Monocyte (primary cell): Measurements from ENCODE around the gene JAKMIP3.

- PRO-cap, 2 experiments, result no peak in any of the 2 experiments
Measured at GRCh38 chr10:129624246-129624946, 157.4 kb downstream of the MGMT start.

DNA sequence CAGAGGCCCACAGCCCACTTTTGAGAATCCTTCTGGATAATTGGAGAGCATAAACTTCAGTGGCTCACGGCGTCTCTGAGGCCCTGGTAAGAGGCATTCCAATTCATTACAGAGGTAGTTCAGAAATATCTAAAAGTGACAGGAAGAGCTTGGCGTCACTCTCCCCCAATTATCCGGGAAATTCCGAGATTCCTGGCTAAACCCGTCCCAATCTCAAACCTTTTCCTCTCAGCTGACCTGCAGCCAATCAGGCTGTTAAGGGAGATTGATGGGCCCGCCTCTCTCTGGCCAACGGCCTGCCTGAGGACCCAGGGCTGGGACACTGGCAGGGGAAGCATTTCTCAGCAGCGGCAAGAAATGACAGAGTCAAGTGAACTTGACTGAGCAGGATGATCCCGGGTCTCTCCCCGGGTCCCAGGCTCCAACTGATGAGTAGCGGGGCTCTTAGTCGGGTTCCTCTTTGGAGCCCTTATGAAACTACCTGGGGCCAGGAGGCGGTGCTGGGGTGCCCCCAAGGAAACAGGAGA lies 72.3 kb downstream of the EBF3 start:
- PRO-cap, 2 experiments, result no peak in any of the 2 experiments

GRCh38 chr10:129959840-129960577 lies 4.1 kb downstream of the EBF3 start:
- PRO-cap, 2 experiments, result no peak in any of the 2 experiments

GRCh38 chr10:129961089-129961618 lies 2.9 kb downstream of the EBF3 start:
- PRO-cap, 2 experiments, result no peak in any of the 2 experiments

DNA sequence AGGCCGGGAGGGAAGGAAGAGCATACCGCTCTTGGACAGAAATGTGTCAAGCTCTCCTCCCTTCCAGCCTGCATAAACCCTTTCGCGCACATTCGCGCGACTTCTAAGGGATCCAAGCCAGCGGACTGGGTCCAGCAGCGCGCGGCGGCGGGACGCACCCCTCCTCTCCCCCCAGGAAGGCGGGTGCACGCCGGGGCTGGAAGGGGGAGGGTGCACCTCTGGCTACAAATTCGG lies 6.6 kb upstream of the EBF3 start:
- PRO-cap, 2 experiments, result no peak in any of the 2 experiments

GRCh38 chr10:130110147-130110713 lies 400 bp downstream of the C10orf143 start:
- PRO-cap, 2 experiments, result peak in 1 of 2 experiments; most common plus-strand start chr10:130110569 (in 1); most common minus-strand start chr10:130110477 (in 1)

DNA sequence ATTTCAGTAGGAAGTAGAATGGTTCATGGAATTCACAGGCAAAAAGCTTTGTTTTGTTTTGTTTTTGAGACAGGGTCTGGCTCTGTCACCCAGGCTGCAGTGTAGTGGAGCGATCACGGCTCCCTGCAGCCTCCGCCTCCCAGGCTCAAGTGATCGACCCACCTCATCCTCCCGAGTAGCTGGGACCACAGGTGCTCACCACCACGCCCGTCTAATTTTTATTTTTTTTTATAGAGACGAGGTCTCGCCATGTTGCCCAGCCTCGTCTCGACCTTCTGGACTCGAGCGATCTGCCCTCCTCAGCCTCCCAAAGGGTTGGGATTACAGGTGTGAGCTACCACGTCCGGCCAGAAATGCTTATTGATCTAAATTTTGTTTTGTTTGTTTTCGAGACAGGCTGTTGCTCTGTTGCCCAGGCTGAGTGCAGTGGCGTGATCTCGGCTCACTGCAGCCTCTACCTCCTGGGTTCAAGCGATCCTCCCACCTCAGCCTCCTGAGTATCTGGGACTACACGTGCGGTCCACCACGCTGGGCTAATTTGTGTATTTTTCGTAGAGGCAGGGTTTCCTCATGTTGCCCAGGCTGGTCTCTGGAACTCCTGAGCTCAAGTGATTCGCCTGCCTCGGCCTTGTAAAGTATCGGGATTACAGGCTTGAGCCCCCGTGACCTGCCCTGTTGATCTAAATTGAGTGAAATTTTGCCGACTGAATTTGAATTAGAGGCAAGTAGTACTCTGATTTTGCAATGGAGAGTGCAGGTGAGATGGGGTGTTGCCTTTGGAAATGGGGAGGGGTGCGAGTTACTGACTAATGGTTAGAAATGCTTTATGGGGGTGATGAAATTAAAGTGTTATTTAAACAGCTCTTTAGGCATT lies 1.7 kb downstream of the GLRX3 start:
- PRO-cap, 2 experiments, result no peak in any of the 2 experiments

DNA sequence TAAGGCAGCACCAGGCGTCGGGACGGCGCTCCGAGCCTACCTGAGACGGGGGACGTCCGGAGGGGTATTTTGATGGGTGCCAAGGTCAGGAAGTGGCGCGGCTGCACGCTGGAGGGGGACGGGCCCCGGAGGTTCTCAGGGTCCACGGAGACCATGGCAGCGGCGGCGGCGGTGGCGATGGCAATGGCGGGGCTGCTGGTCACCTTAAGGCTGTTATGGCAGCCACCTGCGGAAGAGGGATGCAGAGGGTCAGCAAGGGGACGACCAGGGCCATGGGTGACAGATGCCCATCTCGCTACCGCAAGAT lies 51.3 kb downstream of the TCERG1L start:
- PRO-cap, 2 experiments, result no peak in any of the 2 experiments

- PRO-cap, 2 experiments, result no peak in any of the 2 experiments
Measured at GRCh38 chr10:131269436-131269785, 42.1 kb downstream of the TCERG1L start.

GRCh38 chr10:131743782-131744449 lies 156.9 kb upstream of the PPP2R2D start:
- PRO-cap, 2 experiments, result no peak in any of the 2 experiments

DNA sequence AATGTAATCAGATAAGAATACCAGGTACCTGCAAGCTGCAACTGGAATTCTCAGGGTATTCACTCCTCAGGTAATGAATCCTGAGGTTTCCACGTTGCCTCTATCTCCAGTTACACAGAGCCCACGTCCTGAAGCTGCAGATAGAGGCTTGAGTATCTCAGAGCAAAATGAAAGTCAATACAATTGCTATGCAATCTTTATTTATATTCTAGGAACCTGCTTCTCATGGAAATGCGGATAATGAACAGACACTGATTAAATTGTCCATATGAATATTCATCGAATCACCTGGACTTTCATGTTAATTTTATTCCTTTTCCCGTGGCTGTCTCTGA lies 95.6 kb upstream of the PPP2R2D start:
- PRO-cap, 2 experiments, result no peak in any of the 2 experiments

DNA sequence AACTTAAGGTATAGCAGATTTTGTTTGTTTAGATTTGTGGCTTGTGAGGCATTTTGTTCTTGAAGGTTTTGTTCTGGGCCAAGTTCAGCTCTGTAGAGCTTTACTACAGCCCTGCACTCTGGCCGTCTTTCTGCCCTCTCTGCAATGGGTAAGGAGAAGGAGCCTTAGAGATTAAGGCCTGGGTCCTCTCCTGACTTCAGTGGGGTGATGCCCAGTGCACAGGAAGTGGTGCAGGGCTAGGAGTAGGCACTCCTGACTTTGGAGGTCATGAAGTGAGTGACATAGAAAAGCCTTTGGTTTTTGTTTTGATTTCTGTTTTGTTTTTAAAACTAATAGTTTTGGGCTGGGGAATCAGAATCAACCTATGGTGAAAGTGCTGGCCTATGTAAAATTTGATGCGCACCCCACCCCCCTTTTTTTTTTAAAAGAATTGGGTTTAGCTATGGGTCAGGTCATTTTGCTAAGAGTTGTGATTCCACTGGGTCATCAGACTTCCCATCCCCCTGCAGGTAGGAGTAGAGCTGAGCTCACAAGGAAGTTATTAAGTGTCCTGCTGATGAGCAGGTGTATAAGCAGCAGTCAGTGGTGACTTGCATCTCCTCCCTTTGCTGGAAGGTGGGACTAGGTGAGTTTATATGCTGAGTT lies 3.9 kb downstream of the PPP2R2D start:
- PRO-cap, 2 experiments, result no peak in any of the 2 experiments

- PRO-cap, 2 experiments, result peak in 2 of 2 experiments; most common plus-strand start chr10:131911557 (in 1)
Measured at GRCh38 chr10:131911454-131912391, 10.9 kb downstream of the PPP2R2D start.

GRCh38 chr10:131947790-131948371 lies 33.8 kb downstream of the BNIP3 start:
- PRO-cap, 2 experiments, result no peak in any of the 2 experiments

DNA sequence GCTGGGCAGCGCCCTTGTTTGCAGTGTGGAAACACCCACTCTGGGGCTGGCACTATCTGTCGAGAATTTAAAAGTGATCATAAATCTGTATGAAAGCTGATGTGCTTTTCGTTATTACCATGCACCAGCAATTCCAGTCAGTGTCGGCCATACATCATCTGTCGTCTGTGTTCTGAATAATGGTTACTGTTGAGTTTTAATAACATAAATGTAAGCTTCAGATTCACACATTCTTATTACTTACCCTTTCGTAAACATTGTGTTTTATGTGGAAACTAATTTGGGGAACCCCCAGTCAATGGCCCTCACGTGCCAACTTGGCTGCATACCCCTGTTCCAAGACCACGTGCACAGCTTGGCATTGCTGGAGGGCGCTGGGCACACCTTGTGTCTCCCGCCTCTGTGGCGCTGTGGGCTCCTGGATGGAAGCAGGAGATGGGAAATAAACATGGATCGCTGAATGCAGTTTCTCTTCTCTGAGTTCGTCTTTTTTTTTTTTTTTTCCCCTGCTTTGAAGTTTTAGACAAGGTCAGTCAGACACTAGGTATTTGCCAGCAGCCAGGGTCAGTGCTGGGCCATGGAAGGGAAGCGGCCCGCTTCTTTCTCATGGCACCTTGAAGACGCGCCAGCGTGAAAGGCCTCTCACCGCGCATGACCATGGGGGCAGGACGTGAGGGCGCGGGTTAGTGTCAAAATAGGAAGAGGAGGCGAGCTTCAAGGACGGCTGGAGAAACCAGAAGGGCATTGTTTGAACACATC lies 27.4 kb downstream of the BNIP3 start:
- PRO-cap, 2 experiments, result no peak in any of the 2 experiments

DNA sequence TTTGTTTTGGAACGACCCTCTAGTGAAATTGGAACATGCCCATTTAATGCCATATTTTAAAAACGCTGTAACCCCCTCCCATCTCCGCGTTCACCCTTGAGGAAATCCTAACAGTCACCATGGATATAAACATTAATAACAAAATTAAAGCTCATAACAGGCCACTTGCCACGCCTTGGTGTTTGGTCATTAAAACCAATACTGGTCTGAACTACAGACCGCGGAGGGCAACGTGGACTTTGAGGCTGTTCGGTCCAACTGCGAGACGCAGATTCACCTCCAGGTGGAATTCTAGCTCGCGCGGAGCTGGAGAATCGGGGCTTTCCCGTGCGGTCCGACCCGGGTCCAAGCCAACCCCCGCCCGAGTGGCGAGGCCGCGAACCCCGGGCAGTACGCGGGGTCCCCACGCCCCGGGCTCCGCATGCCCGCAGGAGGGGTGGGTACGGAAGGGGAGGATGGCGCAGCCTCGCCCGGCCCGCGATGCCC lies 504 bp downstream of the BNIP3 start:
- PRO-cap, 2 experiments, result no peak in any of the 2 experiments

DNA sequence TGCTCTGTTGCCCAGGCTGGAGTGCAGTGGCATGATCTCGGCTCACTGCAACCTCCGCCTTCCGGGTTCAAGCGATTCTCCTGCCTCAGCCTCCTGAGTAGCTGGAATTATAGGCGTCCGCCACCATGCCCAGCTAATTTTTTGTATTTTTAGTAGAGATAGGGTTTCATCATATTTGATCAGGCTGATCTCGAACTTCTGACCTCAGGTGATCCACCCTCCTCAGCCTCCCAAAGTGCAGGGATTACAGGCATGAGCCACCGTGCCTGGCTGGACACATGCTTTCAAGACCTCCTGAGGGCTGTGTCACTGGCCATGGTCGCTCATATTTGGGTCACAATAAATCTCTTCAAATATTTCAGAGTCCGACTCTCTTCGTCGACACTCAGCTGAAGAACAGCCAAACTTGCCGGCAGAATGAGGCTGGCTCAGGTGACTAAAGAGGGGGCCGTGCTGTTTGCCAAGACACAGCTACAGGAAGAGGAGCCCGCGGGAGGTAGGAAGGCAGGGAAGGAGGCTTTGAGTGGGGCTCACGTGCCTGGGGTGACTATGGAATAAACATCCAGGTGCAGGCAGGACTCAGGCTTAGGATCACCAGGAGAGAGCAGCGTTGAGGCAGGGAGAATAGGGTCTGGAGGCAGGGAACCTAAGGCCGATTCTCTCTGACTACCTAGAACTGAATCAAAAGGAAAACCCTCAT lies 19.3 kb upstream of the BNIP3 start:
- PRO-cap, 2 experiments, result no peak in any of the 2 experiments

- PRO-cap, 2 experiments, result no peak in any of the 2 experiments
Measured at GRCh38 chr10:132065010-132066241, at the start of gene JAKMIP3. Gene JAKMIP3, plus strand, starts transcription at chr10:132065946.

- PRO-cap, 2 experiments, result no peak in any of the 2 experiments
Measured at GRCh38 chr10:132187404-132187739, 624 bp downstream of the DPYSL4 start.

GRCh38 chr10:132336719-132337737 lies 5.0 kb downstream of the LRRC27 start:
- PRO-cap, 2 experiments, result no peak in any of the 2 experiments